Trachea (tissue), 1 donor: ENCODE data around the gene MECR.

- PRO-cap: no peak
These were observed 16.1 kb downstream of the SRSF4 start for GRCh38 chr1:29165430-29166227.

DNA sequence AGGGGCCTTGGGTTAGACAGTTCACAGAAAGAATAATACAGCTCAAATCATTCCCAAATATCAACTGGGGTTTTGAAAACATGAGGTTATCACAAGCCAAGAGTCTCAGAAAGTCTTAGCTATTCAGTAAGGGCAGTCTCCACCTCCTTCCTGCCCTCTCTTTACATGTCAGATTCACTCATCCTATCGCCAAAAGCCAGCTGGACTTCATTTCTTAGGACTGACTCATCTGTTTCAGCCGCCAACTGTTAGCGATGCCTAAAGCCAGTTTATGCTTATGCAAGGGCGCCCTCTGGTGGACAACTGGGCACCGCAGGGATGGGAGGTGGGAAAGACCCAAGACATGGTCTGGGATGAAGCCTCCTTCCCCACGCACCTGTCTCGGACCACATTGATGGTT, 21.1 kb upstream of the SRSF4 start:
- PRO-cap: unidirectional peak, minus-strand start at position 163 of the sequence

DNA sequence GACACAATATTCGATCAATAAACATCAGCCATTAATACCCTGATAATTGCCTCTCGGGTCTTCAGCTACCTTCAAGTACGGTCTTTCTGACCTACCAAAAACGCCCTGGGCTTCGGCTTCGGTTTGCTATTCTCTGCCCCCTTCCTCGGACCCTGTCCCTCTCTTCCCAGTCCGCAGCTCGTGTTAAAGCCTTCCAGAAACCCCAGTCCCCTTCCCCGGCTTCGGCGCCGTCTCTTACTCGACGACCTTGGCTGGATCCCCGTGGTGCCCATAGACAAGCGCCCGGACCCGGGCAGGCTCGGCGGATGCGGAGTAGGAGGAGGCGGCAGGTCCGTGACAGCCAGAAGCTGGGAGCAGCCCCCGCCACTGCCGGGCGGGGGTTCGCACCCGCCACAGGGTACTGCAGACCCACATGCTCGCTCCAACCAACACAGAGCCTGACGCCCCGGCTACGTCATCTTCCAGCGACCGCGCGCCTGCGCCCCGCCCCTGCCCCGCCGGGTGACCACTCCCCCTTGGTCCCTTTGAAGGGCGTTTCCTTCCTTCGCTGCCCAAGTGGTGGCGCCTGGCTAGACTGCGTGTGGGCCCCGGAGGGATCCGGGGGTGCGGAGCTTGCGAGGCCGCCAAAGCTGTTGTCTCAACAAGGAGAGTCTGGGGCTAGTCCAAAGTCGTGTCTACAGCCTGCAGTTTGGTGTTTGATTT, at the start of gene MECR:
MECR (minus strand) TSS at position 442 of the 702 bp plus-strand sequence.
- PRO-cap: bidirectional peak, plus-strand start at position 554 of the sequence, minus-strand start at position 394 of the sequence

- PRO-cap: no peak
These were observed 674.6 kb downstream of the PTPRU start for GRCh38 chr1:29910797-29911416.

DNA sequence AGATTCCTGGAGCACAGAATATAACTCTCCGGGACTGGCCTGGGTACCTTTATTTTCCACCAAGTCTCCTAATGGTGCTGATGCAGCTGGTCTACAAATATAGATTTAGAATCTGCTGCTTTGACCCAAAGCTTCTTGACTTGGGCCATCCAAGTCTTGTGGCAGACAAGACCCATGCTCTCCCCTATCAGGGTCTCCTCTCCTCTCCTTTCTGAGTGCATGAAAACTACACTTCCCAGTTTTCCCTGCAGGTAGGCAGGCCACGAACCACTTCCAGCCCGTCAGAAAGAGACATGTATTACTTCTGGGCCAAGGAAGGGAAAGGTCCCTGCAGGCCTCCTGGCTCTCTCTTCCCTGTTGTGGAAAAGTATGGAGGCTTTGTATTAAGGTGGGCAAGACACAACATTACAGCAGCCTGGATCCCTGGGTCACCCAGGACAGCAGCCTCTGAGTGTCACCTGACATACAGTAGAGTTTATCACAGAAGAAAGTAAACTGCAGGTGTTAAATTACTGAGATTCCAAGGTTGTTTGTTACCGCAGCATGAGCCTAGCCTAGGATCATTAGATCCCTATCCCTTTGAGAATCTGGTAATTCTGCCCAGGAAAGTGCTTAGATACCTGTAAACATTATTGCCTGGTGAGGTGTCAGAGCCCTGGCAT, 717.4 kb downstream of the MATN1 start:
- PRO-cap: no peak

DNA sequence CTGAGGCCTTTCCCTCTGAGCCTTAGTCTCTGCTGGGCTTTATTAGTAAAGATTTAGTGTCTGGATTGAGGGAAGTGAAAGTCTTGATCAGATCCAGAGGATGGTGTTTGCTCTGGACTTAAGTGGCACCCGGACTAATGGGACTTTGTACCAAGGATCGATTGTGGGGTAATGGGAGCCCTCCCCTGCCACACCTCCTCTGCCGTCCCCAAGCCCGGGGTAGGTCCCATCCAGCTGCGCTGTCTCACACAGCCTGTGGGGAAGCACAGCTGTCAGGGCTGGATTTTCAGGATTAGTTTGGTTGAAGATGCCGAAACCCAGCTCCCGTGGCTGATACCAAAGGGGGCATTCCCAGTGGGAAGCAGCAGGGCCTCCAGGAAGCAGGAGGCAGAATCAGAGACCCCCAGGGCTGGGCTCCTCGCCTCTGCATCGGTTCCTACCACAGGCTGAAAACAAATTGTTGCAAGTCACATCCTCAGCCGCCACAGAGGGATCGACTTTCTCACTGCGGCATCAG, 59.8 kb downstream of the MATN1 start:
- PRO-cap: no peak

- PRO-cap: no peak
These were observed 36.9 kb downstream of the MATN1 start for GRCh38 chr1:30686339-30687061.

DNA sequence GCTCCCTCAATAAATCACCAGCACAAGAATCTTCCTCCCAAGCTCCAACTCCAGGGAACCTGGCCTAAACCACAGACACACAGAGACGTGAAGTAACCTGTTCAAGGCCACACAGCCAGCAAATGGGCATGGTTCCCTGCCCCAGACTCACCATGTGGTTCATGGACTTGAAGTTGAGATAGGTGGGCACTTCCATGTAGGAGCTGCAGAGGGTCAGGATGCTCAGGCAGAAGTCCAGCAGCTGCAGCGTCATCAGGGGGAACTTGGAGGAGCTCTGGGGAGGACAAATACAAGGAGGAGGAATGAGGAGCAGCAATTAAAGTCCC, 15.4 kb upstream of the MATN1 start:
- PRO-cap: no peak

- PRO-cap: no peak
These were observed 10.2 kb downstream of the LAPTM5 start for GRCh38 chr1:30747339-30747737.

GRCh38 chr1:30747763-30749073, 9.4 kb downstream of the LAPTM5 start:
- PRO-cap: no peak

GRCh38 chr1:30751186-30751813, 6.3 kb downstream of the LAPTM5 start:
- PRO-cap: no peak

DNA sequence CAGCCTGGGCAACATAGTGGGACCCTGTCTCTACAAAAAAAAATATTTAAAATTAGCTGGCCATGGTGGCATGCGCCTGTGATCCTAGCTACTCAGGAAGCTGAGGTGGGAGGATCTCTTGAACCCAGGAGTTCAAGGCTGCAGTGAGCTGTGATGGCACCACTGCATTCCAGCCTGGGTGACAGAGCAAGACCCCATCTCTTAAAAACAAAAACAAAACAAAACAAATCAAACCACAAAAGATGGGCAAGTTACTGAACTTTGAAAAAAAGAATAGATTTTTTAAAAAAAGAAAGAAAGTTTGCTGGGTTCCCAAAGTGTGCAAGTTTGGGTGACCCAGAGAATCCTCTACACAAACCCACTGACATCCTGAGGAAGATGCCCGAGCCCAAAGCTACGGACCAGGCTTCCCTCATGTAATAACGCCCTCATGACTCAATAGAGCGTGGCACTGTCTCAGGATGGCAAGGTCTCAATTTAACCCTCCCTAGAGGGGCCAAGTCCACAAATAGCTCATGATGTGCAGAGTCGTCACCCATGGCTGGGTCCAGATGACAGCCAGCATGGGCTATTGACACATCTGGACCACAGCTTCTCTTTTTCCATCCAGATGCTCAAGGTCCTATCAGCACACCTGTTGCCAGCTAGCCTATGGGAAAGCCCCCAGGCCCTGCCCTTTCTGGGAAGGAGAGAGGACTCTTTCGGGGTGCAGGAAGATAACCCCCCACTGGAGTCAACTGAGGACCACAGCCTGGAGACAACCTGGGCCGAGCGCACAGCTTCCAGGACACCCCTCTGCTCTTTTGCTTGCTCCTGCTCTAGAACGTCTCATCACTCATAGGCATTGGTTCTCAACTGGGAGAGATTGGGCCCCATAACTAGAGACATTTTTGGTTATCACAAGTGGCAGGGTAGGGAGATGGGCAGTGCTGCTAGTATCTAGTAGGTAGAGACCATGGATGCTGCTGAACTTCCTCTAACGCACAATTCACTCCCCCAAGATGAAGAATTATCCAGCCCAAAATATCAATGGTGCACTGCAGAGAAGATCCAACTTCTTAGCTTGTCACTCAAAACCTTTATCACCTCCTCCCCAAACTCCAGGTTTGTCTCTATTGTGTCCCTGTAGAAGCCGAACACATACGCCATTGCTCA, 2.9 kb downstream of the LAPTM5 start:
- PRO-cap: no peak

GRCh38 chr1:30876323-30877330, 31.9 kb downstream of the SDC3 start:
- PRO-cap: no peak

- PRO-cap: no peak
These were observed 27.2 kb downstream of the SDC3 start for GRCh38 chr1:30881285-30881741.

- PRO-cap: no peak
These were observed 20.1 kb downstream of the SDC3 start for GRCh38 chr1:30888264-30888990.

GRCh38 chr1:30912817-30913413, 4.4 kb upstream of the SDC3 start:
- PRO-cap: no peak

- PRO-cap: no peak
These were observed 30.5 kb downstream of the ZCCHC17 start for GRCh38 chr1:31327302-31327755.

GRCh38 chr1:31373474-31374284, 803 bp upstream of the FABP3 start:
- PRO-cap: unidirectional peak, minus-strand start at chr1:31373671; unidirectional peak, minus-strand start at chr1:31373733

GRCh38 chr1:31409369-31409846, 3.6 kb upstream of the SERINC2 start:
- PRO-cap: no peak

GRCh38 chr1:31472207-31472847, 59.3 kb downstream of the SERINC2 start:
- PRO-cap: no peak